Monocyte (primary cell): Measurements from ENCODE around the gene SEPTIN8.

DNA sequence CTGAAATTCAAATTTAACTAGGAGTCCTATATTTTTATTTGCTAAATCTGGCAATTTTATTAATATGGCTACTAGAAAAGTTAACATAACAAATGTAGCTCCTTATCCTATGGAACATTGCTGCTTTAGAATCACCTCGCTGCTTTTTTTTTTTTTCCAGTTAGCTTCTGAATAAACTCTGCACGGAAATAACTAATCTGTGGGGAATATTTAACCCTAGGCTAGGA lies 634 bp upstream of the SLC22A5 start:
- PRO-cap, 2 experiments = no peak in any of the 2 experiments

GRCh38 chr5:132371941-132372491 lies 2.5 kb downstream of the SLC22A5 start:
- PRO-cap, 2 experiments = no peak in any of the 2 experiments

- PRO-cap, 2 experiments = no peak in any of the 2 experiments
Measured at GRCh38 chr5:132415090-132415398, 45.5 kb downstream of the SLC22A5 start.

DNA sequence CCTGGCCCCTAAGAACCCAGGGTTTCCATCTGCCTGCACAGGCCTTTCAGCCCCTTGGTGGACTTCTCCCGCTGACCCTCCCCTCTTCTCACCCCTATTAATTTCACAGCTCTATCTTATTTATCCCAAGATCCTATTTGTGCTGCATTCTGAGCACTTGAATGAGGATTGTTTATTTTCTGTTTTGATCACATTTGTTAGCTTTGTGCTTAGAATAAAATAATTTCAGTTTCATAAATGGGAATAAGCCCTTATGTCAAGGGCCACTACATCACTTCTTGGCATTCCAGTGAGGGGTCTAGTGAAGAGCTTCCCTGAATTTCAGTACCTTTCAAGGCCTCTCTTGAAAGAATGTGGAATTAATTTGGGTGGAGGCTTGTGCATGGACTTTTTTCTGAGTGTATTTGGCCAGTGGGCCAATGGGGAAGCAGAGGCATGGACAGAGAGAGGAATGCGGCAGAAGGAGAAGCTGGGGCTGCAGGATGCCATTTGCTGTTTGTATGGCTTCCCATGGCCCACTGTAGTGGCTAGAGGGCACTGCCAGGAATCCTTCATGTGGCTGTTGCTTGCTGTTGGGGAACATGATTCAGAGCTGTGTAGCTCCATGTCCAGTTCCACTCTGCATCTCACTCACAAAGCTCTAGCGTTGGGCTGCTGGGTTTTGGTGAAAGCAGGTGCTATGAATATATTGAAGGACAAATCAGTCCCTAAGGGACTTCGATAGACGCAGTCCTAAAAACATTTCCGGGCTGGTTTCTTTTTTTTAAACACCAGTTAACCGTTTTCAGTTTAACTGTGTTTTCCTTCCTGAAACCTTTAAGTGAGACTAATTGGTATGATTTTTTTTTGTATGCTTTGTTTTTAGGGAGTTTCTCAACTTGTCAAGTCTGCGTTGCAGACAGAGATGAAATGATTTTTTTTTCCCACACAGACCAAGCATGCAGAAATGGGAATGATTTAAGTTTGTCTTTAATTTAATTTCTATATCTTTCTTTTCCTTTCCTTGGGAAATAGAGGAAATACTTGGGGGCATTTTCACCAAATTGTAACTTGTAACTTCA lies 51.2 kb downstream of the SLC22A5 start:
- PRO-cap, 2 experiments = no peak in any of the 2 experiments

GRCh38 chr5:132425025-132425418 lies 55.5 kb downstream of the SLC22A5 start:
- PRO-cap, 2 experiments = no peak in any of the 2 experiments

GRCh38 chr5:132457979-132458613 lies 32.5 kb downstream of the IRF1 start:
- PRO-cap, 2 experiments = no peak in any of the 2 experiments

GRCh38 chr5:132478308-132478928 lies 12.2 kb downstream of the IRF1 start:
- PRO-cap, 2 experiments = peak in 1 of 2 experiments; most common minus-strand start chr5:132478823 (in 1)

GRCh38 chr5:132487353-132487611 lies 3.3 kb downstream of the IRF1 start:
- PRO-cap, 2 experiments = no peak in any of the 2 experiments

DNA sequence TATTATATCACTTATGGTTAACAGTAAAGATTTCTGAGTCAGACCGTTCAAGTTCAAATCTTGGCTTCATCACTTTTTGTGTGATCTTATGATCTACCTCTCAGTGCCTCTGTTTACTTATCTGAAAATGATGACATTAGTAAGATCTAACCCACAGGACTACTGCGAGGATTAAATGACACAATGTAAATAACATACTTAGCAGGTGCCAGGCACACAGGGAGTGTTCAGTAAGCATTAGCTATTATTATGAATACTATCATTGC lies 2.0 kb downstream of the IRF1 start:
- PRO-cap, 2 experiments = no peak in any of the 2 experiments

DNA sequence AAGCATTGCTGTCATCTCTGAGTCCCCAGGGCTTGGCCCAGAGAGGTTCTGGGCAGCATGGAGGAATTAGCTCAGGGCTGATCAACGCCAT lies 1.1 kb upstream of the IRF1 start:
- PRO-cap, 2 experiments = peak in 1 of 2 experiments; most common plus-strand start position 40 of the sequence (in 1)

DNA sequence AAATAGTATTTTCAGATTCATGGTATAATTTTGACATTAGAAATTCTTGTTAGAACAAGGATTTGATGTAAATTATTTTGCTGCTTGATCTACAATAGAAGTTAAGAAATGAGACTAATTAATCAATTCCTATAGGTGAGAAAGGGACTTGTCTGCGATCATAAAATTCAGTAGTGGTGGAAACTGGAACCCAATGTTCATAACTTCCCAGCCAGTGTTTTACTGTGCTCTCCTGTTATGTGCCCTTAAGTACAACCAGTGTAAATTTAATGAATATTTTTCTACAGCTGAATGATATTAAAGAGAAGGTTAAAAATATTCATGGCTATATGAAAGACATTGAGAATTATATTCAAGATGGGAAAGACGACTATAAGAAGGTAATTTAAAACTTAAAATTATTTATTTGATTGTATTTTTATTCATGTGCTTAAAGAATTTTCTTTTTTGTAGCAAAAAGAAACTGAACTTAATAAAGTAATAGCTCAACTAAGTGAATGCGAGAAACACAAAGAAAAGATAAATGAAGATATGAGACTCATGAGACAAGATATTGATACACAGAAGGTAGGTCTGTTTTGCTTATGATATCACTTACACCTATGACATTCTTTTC lies 49.0 kb upstream of the IL13 start:
- PRO-cap, 2 experiments = no peak in any of the 2 experiments

- PRO-cap, 2 experiments = no peak in any of the 2 experiments
Measured at GRCh38 chr5:132753181-132753634, 6.0 kb downstream of the CCNI2 start.

- PRO-cap, 2 experiments = no peak in any of the 2 experiments
Measured at GRCh38 chr5:132762326-132762642, 14.8 kb downstream of the SEPTIN8 start.

GRCh38 chr5:132776865-132777599 lies at the start of gene SEPTIN8:
SEPTIN8 (minus strand) TSS chr5:132777239.
- PRO-cap, 2 experiments = peak in 1 of 2 experiments; most common minus-strand start chr5:132777221 (in 1)

GRCh38 chr5:132821053-132822310 lies 8.4 kb downstream of the SOWAHA start:
- PRO-cap, 2 experiments = no peak in any of the 2 experiments

DNA sequence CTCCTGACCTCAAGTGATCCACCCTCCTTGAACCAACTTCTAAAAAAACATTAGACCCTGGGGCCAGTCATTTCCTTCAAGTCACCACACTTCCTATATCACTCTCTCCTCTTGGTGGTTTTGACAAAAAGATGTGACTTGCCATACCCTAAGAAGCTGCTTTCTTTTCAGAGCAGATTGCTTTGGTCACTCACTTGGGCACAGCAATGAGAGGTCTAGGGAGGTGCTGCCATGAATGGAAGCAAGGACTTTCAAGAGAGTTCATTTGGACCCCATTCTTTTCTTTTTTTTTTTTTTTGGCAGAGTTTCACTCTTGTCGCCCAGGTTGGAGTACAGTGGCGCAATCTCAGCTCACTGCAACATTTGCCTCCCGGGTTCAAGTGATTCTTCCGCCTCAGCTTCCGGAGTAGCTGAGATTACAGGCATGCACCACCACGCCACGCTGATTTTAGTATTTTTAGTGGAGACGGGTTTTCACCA lies 11.1 kb upstream of the SHROOM1 start:
- PRO-cap, 2 experiments = peak in 2 of 2 experiments; most common plus-strand start position 126 of the sequence (in 2)

- PRO-cap, 2 experiments = no peak in any of the 2 experiments
Measured at GRCh38 chr5:132867274-132868051, 1.0 kb downstream of the UQCRQ start.

GRCh38 chr5:132877358-132878482 lies 4.3 kb downstream of the LEAP2 start:
- PRO-cap, 2 experiments = peak in 1 of 2 experiments; most common minus-strand start chr5:132878034 (in 1)

DNA sequence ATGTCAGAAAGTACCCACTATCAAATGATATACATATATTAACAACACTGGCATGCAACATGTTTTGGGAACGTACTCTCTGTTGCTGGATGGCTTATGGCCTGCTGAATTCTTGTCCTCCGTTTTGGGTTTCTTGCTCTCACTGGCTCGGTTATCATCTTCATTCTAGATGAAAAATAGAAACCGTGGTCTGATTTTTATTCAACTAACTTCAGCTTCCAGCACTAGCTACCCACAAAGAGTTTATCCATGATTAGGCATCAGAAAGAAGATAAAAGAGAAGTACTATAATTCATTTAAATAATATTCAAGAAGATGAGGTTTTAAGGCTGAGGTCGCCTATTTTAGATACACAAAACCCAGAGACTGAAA lies 19.5 kb downstream of the LEAP2 start:
- PRO-cap, 2 experiments = no peak in any of the 2 experiments

GRCh38 chr5:132895988-132897272 lies 23.0 kb downstream of the LEAP2 start:
- PRO-cap, 2 experiments = no peak in any of the 2 experiments